Heart right ventricle (tissue), 2 donors: ENCODE measurements around a stretch of chr16.

DNA sequence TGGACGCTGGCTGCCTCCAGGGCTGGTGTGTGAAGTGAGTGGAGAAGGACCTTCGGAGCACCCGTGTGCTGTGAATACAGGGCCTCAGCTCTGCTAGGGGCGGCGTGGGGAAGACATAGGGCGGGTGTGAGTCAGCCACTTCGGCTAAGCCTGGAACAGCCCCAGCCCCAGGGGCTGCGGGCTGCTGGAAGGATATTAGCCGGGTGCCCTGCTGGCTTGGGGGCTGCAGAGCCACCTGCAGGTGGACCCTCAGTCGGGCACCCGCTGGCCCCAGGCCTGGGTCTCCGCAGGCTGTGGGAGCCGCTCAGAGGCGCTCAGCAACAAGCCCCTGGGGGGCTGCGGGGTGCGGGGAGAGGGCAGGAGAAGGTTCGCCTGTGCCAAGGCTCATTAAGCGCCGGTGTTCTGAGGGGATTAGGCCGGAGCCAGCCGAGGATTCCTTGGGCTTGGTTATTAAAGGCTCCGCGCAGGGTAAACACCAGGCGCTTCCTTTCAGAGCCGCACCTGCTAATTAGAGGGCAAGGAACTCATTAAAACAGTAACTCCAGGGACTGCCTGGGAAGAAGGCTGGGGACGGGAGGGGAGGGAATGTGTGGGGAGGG, 217.1 kb upstream of the CIBAR2 start:
- PRO-cap, 2 experiments = no peak in any of the 2 experiments

DNA sequence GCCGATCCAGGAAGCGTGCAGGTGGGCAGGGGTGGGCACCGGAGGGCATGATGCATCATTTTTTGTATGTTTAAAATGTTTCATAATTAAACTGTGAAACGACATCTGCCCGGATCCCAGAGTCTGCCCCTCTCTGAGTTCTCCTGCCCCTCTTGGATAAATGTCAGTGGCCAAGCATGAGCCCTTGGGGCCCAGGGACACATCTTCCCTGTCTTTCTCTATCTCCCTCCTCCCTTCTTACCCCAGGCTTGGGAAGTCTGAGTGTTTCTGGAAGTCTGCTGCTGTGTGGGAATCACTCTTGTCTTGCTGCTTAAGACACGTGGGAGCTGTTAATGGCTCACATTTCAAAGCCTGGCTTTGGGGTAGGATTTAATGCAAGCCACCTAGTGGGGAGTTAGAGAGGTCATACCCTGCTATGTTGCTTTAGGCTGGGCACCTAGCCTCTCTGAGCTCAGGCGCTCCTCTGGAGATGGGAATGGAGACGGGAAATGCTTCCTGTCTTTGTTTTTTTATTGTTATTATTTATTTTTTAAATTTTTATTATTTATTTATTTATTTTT, 218.4 kb upstream of the CIBAR2 start:
- PRO-cap, 2 experiments = no peak in any of the 2 experiments

DNA sequence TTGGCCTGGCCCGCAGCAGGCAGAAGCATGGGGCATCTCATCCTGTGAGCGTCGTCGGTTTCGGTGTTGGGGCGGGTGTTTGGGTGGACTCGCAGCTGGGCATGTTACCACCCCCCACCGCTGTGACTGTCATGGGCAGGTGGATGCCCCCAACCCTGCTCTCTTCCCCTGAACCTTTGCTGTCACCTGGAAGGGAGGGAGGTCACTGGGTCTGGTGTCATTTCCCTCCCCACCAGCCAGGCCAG, 226.6 kb upstream of the CIBAR2 start:
- PRO-cap, 2 experiments = no peak in any of the 2 experiments

DNA sequence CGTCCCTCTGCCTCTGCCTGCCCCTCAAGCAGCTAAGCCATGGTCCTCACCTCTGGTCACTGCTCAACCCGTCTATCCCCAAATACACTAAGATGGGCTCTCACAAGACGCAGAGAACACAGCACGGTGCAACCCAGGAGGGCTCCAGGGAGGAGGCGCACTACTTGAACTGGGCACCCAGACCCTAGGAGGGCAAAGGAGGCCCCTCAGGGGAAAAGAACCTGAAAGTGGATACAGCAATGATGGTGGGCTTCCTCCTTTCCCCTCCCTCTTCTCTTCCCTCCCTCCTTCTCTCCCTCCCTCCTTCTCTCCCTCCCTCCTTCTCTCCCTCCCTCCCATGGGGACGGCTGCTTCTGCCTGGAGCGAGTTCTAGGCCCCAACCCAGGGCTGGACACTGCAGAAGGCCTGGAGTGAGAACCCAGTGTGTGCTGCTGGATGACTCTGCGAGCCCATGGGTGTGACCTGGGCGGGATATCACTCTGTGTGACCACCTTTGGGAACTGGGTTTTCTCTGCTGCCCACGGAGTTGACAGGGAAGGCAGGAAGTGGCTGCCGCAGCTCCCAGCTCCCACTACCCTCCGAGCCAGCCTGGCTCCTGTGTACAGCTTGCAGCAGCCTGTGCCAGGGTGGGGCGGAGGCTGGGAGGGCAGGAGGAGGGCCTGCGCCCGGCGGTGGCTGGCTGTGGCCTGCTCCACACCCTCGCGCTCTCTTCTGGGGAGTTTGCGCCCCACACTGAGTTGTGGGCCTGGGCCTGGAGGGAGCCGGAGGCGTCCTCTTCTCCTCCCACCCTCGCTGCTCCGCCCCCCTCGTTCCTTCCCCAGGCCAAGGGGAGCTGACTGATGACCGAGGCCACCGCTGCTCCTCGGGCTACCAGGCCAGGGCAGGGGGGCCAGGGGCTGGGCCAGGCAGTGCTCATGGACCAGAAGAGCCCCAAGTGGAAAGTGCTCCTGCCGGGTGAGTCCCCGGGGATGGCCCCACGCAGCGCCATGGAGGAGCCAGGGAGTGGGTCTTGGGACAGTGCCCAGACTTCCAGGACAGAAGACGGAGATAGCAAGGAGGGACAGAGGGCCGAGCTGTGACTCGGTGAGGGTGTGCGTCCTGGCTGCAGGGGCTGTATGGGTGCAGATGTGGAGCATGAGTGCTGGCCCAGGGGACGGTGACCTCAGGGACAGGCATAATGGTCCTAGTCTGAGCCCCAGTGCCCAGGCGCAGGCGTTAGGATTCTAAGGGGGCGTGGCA, 242.4 kb upstream of the GSE1 start:
- PRO-cap, 2 experiments = peak in 1 of 2 experiments; most common plus-strand start position 828 of the sequence (in 1); most common minus-strand start position 601 of the sequence (in 1)

DNA sequence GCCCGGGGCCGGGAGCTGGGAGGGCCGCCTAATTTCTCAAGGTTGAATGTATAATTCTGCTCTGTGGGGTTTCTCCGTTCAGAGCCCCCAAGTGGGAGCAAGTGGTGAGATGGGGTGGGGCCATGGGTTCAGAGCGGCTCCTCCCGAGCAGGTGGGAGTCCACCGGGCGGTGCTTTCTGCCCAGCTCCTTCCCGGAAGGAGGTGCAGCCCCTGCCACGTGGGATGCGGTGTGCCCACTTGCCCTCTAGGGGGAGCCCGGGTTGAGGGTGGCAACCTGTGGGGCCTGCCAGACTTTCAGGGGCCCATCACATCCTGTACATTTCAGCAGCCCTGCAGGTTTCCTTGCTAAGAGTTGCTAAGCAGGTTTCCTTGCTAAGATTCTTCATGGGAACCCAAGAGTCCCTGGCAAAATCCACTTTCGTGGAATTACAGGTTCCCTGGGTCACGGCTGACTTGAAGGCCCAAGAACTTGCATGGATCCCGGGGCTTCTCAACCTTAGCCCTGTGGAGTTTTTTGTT, 196.8 kb upstream of the GSE1 start:
- PRO-cap, 2 experiments = no peak in any of the 2 experiments

DNA sequence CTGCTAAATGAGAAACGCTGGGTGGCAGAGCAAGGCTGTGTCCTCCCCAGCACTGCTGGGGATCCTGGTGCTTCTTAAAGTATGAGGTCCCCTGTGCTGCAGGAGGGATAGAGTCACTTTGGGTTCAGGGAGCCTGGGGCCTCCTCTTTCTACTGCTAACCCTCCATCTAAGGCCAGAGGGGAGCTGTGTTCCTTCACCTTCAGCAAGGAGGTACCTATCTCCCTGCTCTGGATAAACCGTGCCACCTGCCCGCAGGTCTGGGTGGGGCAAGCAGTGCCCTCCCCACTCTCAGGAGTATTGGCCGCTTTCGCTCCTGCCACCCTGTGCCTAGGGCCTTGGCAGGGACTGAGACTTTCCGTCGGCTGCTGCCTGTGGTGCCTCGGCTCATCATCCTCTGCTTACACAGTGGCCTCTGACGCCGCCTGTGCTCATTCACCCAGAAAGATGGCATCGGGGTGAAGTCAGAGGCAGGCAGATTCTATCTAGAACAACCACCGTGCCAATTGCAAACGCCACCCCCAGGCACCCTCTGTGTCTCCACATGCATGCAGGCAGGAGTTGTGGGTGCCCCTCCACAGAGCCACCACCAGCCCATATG, 154.3 kb upstream of the GSE1 start:
- PRO-cap, 2 experiments = no peak in any of the 2 experiments

DNA sequence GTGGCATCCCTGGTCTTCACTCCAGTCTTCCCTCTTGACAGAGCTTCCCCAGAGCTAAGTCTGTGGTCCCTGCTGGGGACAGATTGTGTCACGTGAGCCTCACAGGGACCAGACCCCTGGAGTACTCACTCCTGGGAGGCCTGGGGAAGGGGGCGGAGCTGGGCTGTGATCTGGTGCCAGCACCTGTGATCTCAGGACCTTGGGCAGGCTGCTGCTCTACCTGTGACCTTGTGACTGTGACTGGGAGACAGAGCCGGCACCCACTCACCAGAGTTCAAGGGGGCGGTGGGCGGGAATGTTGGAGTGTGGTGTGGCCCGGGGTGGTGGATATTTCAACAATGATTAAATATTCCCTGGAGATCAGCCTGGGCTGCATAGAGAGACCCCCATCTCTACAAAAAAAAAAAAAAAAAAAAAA, 97.1 kb upstream of the GSE1 start:
- PRO-cap, 2 experiments = no peak in any of the 2 experiments

- PRO-cap, 2 experiments = no peak in any of the 2 experiments
Observed at GRCh38 chr16:85523962-85524840, 88.9 kb upstream of the GSE1 start.

DNA sequence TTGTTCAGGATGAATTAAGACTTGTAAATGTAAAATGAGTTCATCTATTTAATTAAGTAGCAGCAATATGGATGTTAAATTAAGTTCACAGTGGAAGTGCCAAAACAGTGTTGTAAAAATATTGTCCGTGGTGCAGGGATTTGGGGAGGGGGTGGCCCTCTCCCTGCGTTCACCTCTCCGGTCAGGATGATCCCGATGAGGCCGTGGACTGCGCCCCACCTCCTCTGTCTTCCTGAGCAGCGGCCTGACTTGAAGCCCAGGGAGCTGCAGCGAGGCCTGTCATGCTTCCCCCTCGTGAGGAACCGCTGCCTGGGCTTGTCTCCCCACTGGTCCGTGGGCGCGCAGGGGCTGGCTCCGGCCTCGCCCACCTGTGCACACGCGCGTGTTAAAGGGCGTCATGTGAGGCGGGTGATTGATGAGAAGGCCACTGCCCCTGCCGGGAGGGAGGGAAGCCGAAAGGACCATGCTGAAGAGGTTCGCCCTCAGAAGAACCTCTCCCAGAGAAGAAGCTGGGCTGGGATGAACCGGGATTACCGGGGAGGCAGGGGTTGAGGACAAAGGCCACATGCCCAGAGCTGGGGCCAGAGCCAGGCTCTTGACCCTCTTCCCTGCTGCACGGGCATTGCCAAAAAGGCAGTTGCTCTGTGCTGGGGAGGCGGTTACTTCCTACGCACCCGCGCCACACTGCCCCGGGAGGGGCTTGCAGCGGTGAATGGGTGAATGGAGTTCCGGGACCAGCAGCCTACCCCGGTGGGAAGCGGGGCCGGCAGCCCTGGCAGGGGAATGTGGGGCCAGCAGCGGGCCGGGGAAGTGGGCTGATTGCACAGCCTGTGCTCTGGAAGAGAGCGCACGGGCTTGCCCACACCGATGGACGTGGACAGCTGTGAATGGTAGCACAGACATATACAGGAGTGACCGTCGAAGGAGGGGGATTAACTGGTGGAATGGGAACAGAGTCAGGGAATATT, 85.9 kb upstream of the GSE1 start:
- PRO-cap, 2 experiments = no peak in any of the 2 experiments

DNA sequence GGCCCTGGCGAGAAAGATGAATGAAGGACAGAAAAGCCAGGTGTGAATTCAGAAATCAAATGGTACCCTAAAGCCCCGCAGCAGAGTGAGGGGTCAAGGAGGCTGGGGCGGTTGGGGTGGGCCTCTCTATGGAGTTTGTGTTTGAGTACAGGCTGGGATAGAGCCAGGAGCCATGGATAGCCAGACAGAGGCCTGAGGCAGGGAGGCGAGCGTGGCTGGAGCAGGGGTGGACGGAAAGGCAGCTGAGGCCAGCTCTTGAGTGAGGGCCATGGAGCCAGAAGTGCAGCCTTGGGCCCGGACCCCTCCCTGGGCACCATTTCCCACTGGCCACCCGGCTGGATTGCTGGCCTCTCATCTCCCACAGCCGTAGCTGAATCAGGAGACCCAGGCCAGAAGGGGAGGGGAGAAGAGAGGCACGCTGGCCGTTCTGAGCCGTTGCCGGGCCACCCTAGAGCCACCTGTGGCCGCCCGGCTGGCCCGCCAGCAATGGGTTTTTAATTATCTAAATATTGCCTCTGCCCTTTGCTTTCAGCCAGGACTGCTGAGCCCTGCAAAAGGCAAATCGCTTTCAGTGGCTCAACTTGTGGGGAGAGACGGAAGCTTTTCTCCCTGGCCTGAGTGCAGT, 75.3 kb upstream of the GSE1 start:
- PRO-cap, 2 experiments = no peak in any of the 2 experiments

DNA sequence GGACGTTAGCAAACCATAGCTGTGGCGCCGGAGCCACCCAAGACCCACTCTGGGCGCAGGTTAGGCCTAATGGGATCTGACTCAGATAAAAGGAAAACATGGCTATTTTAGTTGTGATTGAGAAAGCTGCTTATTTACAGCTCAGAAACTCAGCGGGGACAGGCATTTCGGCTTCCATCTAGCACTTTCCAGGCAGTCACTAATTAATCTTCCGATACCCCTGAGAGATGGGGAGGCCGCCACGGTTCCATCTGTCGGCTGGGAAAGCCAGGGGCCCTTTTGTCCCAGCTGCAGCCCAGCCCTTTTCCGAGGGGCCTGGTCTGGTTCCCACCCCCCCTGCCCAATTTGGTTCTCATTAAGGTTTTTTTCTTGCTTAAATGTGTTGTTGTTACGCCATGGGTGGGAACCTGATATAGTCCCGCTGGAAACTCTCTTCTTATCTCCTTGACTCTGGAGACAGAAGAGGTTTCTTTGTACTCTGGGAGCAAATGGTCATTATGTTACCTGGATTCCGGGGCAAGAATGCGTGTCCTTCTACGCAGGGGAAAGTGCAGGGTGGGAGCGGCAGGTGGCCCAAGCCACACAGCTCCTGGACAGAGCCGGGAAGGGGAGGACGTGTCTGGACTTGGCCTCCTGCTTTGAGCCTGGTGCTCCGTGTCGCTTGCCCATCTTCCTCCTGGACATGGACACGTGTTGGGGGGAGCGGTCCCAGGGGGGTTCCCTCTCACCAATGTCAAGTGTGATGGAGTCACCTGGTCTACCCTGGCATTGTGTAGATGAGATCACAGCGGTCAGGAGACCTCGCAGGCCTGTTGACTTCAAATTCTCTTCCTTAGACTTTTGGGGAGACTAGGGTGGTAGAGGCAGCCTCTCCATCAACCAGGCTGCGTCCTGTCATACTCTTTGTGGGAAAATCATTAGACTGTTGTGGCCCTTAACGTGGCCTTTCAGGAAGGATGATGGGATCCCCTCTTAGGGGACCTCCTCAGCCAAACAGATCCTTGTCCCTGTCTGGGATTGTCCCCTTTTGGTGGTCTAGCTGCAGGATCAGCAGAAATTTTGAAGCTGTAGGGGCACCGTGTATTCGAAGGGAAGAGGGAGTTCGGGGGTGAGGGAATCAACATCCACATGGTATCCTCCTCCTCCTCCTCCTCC, 50.7 kb upstream of the GSE1 start:
- PRO-cap, 2 experiments = no peak in any of the 2 experiments

GRCh38 chr16:85563184-85564241, 49.6 kb upstream of the GSE1 start:
- PRO-cap, 2 experiments = no peak in any of the 2 experiments

- PRO-cap, 2 experiments = no peak in any of the 2 experiments
Observed at GRCh38 chr16:85617908-85618829, 5.0 kb downstream of the GSE1 start.

DNA sequence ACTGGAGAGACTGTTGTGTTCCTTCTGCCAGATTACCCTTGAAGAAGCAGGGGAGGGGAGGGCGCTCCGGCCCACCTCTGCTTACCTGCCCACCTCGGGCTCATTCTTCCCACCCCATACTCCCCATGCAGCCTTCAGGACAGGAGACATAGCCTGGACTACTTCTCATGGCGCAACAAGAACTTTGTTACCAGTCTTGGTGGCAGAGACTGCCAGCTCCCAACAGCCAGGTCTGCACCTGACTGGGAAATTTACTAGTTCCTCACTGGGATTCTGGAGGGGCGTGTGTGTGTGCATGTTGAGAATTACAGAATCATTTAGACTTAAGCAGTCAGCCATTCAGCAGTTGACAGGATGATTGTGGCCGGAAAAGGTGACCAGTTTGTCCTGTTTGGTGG, 8.6 kb downstream of the GSE1 start:
- PRO-cap, 2 experiments = no peak in any of the 2 experiments

GRCh38 chr16:85622161-85622760, 9.1 kb downstream of the GSE1 start:
- PRO-cap, 2 experiments = no peak in any of the 2 experiments

DNA sequence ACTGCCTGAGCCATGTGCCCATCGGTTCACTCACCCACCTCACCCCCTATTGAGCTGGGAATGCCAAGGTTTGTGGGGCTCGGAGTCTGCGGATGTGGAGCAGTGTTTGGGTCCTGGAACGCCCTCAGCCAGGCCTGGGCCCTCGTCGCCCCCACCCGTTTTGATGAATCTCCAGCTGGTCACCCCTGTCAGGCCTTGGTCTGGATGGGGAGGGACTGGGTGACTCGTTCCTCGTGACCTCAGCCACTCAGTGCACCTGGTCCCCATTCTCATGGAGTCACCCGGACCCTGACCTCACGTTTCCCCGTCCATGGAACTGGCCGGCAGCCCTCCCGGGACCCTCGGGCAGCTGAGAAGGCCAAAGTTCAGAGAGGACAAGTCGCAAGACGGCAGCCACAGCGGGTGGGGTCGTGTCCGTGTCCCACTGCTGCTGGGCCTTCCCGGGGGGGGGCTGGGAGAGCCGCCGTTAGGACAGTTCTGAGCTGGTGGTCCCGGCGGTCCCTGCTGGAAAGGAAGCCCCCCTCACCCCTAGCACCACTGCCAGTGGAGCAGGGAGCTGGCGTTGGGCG, 23.2 kb downstream of the GSE1 start:
- PRO-cap, 2 experiments = no peak in any of the 2 experiments

DNA sequence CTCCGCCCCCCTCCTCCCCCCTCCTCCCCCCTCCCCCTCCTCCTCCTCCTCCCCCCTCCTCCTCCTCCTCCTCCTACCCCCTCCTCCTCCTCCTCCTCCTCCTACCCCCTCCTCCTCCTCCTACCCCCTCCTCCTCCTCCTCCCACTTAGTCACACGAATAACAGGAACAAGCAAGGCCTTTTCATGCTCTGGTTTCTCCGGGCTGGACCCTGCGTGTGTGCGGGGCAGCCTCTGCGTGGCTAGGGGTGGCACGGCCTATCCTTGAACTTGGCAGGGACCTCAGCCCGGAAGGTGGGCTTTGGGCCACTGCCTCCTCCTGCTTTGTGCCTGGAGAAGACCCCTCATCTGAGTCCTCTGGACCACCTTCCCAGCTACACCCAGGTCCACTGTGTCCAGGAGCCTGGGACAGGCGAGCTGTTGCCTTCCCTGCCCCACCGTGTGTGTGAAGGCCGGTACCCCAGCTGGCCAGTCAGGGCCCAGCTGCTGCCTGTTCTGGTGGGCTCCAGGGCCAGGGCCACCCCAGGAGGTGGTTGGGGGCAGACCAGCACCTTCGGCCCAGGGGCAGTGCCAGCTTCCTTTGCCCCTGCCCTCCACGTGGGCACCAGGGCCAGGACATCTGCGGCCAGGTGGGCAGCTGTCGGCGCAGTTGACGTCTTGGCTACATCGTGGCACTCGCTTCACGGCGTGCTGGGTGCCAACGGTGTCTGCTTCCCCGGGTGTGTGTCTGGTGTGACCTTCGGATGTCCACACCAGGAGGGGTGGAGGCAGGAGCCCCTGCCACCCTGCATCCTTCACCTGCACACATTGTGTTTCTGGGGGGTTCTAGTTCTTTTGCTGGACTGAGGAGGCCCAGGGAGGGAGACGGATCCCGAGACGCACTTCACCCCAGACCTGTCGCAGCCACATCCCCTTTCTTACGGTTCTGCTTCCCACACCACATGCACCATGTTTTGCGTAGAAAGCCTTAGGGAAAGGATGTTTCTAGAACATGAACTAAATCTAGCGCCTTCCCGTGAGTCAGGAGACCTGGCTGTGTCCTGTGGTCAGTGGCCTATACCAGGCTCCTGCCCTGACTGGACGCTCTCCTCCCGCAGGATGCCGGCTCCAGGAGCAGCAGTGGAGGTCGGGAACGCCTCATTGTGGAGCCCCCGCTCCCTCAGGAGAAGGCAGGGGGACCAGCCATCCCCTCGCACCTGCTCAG, 35.2 kb downstream of the GINS2 start:
- PRO-cap, 2 experiments = no peak in any of the 2 experiments

DNA sequence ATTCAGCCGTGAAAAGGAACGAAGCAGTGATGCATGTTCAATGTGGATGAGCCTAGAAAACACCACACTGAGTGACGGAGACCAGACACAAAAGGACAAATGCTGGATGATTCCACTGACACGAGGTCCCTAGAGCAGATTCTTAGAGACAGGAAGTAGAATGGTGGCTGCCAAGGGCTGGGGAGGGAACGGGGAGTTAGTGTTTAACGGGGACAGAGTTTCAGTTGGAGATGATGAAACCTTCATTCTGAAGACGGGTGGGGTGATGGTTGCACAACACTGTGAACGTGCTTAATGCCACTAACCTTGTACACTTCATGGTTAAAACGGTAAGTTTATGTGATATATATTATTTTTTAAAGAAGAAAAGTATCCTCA, 17.7 kb downstream of the C16orf74 start:
- PRO-cap, 2 experiments = no peak in any of the 2 experiments

- PRO-cap, 2 experiments = no peak in any of the 2 experiments
Observed at GRCh38 chr16:85799891-85800986, 744 bp downstream of the COX4I1 start.

DNA sequence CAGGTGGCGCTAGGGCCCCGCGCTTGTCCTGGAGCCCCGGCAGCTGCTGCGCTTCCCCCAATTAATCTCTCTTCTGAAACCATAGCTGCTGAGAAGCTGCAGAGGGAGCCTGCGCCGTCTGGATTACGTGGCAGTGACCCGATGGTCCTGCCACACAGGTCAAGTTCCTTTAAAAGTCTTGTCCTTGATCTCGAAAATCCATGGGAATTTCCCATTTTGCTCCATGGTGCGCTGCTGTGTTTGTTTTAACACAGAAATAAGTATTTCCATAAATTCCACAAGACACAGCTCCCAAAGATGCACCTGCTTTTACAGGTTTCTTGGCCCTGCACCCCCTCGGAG, 22.0 kb downstream of the COX4I1 start:
- PRO-cap, 2 experiments = no peak in any of the 2 experiments